ENCODE measurements around the gene TEAD4.

DNA sequence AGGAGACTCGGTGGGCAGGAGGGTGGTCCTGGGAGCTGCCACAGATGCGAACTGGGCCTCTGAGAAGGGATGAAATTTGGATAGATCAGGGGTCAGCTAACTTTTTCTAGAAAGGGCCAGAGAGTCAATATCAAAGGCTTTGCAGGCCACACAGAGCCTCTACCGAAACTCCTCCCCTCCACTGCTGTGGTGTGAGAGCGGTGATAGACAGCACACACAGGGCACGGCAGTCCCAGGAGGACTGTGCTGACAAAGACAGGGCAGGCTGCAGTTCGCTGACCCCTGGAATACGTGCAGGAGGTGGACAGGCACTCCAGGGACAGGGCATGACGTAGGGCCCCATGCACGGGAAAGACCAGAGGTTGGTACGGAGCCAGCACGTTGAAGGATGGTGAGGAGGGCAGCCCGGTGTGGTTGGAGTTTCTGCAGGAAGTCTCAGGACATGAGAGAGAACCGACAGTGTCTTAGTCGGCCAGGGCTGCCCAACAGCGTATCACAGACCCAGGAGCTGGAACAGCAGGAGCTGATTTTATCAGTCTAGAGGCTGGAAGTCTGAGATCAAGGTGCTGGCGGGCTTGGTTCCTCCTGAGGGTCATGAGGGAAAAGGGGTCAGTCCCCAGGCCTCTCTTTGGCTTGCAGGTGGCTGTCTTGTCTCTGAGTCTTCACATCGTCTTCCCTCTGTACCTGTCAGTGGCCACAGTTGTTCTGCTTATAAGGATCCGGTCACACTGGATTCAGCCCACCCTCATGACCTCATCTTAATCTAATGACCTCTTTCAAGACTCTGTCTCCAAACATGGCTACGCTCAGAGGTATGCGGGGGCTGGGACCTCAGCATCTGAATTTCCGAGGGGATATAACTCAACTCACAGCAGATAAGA lies 254.2 kb upstream of the FKBP4 start:
- PRO-cap = no peak

- PRO-cap = no peak
These were observed 173.3 kb upstream of the FKBP4 start for GRCh38 chr12:2621493-2621811.

- PRO-cap = bidirectional peak, plus-strand start at chr12:2958685, minus-strand start at chr12:2958643
These were observed 896 bp upstream of the TEAD4 start for GRCh38 chr12:2958215-2958786.

DNA sequence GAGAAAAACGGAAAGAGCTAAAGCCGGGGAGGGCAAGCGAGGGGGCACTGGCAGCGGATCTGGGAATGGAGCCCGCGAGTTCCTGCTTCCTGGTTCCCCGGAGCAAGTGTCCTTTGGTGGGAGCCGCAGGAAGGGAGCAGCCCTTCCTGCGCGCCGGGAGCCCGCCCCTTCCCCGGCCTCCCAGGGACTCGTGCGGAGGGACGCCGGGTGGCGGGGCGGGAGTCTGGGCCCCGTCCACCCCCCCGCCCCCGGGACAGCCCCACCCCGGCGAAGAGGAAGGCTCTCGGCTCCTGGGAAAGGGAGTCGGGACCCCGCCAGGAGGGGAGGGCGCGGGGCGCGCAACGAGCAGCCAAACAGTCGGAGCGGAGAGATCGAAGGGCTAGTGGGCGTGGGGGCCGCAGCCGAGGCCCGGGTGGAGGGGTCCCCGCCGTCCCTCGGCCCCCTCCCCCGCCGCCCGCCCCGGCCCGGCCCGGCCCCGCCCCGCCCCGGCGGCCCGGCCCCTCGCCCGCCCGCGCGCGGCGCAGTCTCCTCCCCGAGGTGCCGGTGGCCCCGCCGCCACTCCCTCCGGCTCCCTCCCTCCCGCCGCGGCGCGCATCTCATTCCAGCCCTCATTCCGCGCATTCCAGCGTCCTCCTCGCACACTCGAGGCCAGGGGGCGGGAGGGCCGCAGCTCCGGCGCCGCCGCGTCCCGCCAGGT lies at the start of gene TEAD4:
TSS of gene TEAD4 (plus strand) at position 611 of the 697 bp plus-strand sequence.
- PRO-cap = bidirectional peak, plus-strand start at position 262 of the sequence, minus-strand start at position 174 of the sequence

DNA sequence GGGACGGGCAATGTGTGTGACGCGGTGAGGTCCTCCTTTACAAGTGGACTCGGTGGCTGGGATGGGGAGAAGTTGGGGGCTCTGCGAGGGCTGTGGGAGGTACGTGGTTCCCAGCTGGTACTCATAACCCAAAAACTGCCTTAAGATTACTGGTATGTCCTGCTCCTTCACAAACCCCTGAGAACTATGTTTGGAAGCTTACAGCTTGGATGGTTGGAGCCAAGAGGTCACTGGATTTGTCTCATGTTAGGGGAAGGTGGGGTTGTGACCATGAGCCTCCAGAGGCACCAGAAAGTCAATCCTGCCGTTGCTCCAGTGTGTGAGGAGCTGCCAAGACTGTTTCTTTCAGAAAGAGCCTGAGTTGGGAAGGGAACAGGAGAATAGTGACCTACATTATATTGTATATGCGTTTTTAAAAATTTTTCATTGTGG lies 33.5 kb downstream of the TEAD4 start:
- PRO-cap = no peak

GRCh38 chr12:3042484-3043087 lies 34.6 kb upstream of the TSPAN9 start:
- PRO-cap = no peak

DNA sequence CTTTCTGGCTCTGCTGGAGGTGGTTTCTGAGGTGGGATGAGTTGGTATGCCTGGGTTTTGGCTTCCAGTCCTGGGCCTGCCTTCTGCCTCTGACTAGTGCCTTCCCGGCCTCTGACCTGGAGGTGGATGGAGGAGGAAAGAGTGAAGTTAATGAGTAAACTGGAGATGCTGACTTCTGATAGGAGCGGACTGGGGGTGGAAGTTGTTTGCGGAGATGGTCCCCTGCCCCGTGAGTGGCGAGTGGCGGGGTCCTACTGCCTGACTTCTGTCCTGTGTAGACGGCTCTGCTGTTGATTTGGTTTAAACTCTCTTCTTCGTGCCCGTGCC lies 8.5 kb downstream of the TSPAN9 start:
- PRO-cap = no peak

- PRO-cap = no peak
These were observed 159.5 kb downstream of the TSPAN9 start for GRCh38 chr12:3236329-3237414.

DNA sequence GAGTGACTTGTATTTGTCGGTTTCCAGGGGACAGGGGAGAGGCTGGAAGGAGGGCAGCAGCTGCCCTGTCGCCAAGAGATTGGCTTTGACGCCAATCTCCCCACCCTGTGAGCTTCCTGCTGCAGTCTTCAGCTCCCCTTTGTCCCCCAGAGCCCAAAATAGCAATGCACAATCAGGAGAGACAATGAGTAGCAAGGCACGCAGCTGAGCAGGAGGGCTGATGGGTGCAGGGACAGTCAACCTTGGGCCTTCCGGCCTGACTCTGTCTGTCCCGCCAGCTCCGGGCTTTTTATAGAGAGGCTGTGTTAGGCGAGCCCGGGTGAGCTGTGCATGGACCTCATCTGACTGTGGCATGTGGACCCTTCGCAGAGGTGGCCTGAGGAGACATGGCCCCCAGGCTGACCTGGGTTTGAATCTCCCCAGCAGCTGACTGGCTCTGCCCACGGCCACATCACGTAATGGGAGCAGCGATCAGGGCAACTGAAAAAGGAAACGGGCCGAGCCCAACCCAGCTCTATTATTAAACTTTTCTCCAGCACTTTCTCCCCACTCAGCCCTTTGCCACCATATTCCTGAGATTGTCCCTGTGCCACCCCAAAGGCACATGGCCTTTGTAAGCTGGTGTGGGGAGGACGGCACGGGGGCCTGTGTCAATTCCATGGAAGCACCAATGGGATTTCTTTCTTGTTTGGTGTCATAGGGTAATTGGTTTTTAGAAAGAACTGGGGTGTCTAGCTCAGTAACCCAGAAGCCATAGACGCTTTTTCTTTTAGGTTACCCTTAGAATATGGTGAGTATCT lies 178.0 kb downstream of the TSPAN9 start:
- PRO-cap = no peak

- PRO-cap = no peak
These were observed 175.5 kb upstream of the PRMT8 start for GRCh38 chr12:3315538-3315796.

- PRO-cap = no peak
These were observed 157.5 kb upstream of the PRMT8 start for GRCh38 chr12:3333384-3333953.

GRCh38 chr12:3431994-3432757 lies 58.8 kb upstream of the PRMT8 start:
- PRO-cap = unidirectional peak, plus-strand start at chr12:3432349

DNA sequence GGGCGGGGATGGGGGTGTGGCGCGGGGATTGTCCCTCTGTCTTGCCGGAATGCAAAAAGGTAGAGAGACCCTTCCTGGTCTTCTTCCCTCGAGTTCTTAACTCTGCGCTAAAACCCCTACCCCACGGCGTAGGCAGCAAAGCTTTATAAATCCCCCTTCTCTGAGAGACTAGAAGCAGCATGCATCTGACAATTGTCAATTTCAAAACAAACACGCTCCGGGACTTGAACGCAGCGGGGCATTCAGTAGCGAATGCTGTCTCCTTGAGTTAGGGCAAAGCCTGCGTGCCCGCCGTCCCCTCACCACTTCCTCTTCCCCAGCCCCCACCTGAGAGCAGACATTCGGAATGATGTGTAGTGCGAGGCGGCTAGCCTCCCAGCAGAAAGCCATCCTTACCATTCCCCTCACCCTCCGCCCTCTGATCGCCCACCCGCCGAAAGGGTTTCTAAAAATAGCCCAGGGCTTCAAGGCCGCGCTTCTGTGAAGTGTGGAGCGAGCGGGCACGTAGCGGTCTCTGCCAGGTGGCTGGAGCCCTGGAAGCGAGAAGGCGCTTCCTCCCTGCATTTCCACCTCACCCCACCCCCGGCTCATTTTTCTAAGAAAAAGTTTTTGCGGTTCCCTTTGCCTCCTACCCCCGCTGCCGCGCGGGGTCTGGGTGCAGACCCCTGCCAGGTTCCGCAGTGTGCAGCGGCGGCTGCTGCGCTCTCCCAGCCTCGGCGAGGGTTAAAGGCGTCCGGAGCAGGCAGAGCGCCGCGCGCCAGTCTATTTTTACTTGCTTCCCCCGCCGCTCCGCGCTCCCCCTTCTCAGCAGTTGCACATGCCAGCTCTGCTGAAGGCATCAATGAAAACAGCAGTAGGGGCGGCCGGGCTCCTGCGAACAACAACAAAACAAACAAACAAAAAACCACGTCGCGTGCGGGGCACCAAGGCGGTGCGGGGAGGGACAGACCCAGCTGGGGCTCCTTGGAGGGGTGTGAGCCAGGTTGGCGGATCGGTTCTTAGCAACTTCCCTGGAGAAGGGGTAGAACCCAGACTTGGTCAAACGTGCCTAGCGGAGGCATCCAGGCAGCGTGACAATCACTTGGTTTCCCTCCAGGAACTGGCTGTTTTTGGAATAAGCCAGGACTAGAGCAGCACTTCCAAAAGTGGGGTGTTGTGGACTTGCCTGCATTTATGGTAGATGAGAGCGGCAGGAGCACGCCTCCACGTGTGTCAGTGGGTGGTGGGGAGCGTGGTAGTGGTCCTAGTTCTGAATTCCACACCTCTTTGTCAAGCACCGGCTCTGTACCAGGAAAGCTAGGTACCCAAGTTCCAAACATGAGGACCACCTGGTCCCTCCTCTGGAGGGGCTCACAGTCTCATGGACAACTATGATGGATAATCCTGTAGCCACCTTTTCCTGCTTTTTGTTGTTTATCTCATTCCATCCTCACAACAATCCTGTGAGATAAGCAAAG lies 2.4 kb downstream of the PRMT8 start:
- PRO-cap = no peak

GRCh38 chr12:3679835-3680585 lies 72.9 kb downstream of the CRACR2A start:
- PRO-cap = no peak

DNA sequence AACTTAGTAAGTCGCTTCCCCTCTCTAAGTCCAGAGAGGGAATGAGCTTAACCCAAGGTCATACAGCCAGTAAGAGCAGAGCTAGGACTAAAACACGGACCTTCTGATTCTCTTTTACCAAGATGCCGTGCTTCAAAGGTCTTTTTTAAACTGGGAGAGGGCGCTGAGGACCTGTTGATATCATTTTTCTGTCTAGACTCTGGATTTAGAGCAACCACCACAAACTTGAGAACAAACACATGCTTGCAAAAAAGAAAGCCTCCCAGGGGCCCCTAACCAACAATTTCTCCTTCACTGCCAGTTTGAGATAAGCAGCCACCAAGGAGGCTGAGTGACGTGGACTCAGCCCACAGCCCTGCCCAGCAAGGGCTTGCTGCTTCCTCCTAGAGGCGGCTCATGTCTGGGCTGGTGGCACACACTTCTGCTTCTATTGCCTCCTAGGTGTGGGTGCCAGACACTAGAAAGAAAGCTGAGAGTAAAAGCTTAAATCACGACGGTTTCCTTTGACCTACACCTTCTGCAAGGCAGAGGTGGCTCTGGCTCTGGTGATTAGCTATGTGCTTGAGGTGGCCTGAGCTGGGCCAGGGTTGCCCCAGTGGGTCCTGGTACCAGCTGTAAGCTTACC lies 89.4 kb upstream of the PARP11 start:
- PRO-cap = no peak

GRCh38 chr12:4011431-4012067 lies 138.3 kb upstream of the PARP11 start:
- PRO-cap = unidirectional peak, minus-strand start at chr12:4011555

- PRO-cap = no peak
These were observed 142.3 kb upstream of the PARP11 start for GRCh38 chr12:4015394-4015932.

GRCh38 chr12:4115009-4115432 lies 158.5 kb upstream of the CCND2 start:
- PRO-cap = no peak

- PRO-cap = no peak
These were observed 120.1 kb upstream of the CCND2 start for GRCh38 chr12:4153427-4153940.

DNA sequence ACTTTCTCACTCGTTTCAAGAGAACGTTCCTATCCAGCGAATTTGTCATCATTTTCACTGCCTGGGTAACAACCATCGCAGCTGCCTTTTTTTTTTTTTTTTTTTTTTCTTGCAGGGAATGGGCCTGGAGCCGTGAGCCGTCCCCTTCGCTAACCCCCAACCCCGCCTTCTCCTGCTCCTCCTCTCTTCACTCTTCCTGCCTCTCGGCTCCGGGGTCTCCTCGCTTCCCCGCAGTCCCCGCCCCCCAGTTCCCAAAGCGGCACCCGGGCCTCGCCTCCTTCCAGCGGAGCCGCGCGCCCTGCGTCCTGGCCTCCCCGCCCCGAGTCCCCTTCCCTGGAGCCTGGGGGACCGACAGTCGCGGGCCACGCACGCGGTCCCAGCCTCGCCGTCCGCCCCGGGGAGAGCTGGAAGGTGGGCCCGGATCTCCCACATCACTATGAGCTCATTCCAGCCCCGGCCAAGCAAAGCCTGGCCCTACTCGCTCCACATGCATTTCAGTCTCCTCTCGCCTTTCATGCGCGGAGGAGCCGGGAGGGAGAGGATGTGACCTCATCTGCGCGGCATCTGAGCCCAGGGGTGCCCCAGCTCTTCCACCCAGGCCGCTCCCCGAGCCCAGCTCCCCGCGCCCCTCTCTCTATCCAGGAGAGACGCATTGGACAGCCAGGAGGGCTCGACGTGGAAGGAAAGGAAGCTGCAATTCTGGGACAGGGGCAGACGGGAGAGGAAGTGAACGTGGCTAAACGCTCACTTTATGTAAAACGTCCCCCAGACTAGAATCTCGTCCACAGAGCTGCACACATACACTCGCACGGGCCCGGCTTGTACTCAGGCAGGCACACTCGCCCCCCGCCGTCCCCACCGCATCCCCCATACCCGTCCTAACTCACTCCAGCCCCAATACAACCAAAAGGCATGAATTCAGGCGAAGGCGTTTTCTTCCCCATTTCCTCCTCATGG lies 108.8 kb upstream of the CCND2 start:
- PRO-cap = bidirectional peak, plus-strand start at position 497 of the sequence, minus-strand start at position 516 of the sequence